WTC11 (cell line): ENCODE measurements around the genes KRBA2 and RCVRN.

- PRO-cap = no peak
These were observed 3.2 kb downstream of the VAMP2 start for GRCh38 chr17:8159347-8160241.

GRCh38 chr17:8161168-8161940 lies 1.4 kb downstream of the VAMP2 start:
- PRO-cap = no peak

DNA sequence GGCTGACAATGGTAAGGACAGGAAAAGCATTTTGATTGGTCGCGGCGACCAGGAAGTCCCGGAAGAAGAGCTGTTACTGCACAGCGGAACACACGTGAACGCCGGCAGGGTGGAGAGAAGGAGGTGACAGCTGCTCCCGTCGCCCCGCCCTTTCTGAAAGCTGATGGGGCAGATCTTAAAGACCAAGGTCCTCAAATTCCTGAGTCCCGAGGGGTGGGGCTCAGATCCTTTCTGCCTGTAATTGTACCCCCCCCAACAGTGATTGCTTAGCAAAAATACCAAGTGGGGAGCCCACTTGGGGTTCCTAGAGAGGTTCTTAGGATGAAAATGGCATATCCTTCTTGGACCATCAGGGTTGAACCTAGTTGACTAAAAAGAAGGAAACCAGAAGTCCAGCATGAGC lies 263 bp upstream of the BORCS6 start:
- PRO-cap = bidirectional peak, plus-strand start at position 91 of the sequence, minus-strand start outside the sequence

GRCh38 chr17:8312189-8312735 lies 2.2 kb downstream of the ARHGEF15 start:
- PRO-cap = no peak

DNA sequence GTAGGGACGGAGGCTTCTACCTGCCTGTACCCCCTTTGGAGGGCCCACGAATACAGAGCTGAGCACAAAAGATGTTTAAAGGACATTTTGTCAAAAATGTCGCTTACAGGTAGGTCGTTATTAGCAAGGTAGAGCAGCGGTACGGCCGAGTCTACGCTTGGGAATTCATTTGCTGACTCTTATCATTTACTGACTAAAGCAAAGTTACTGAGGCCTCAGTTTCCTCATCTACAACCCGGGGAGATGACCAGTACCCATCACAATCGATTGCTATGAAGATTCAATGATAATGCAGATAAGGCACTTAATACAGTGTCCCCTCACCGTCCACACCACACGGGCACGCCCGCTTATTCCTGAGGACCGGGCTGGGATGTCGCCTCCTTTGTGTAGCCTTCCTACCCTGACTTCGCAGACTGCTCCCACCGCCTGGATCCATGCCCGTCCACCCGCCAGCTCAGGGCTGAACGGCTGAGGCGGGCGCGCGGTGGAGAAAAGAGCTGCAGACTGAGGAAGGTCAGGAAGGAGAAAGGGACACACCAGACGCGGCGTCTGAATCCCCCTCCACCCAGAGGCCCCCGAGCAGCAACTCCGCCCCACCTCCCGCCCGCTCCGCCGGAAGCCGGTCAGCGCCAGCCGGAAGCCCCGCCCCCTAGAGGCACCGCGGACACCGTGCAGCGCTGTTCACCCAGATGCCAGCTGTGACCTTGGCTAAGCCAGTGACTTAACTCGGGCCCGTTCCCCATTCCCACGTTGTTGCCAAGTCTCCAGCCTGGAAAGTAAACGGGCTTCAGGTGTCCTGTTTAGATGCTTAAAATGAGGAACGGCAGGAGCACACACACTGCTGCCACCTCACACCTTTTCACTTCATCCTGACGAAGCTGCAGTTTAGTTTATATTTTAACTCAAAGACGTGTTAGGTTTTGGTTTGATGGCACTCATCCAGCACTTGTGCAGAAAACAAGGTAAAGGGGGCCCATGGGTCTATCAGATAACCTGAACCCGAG lies at the start of gene KRBA2:
KRBA2 (minus strand) TSS at position 593 of the 1,007 bp plus-strand sequence.
- PRO-cap = bidirectional peak, plus-strand start at position 691 of the sequence, minus-strand start at position 509 of the sequence

DNA sequence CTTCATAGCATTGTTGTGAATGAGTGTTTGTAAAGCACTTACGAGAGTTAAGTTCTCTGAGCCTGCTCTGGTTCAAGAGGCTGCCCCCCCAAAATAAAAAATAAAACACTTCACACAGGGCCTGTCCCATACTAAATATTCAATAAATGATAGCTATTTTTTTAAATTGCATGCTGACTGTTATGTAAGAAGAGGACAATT lies 15.6 kb upstream of the NDEL1 start:
- PRO-cap = no peak

- PRO-cap = bidirectional peak, plus-strand start at chr17:8435990, minus-strand start at chr17:8435649
These were observed 302 bp upstream of the NDEL1 start for GRCh38 chr17:8435411-8435753.

GRCh38 chr17:8479166-8479677 lies 43.5 kb downstream of the NDEL1 start:
- PRO-cap = no peak

DNA sequence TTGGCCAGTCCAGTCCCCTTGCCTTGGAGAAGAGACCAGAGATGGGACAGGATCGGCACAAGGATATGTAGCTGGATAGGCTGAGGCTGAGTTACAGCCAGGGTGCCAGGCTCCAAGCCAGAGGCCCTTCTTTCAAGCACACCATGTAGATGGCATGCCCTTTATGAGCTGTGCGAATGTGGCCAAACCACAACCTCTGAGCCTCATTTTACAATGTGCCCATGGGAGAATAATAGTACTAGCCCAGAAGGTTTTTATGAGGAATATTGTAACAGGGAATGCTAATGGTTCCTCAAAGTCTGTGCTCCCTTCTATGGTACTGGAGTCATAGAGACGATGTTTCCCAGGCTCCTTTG lies 21.8 kb upstream of the PIK3R6 start:
- PRO-cap = no peak

GRCh38 chr17:8892205-8892788 lies 24.8 kb upstream of the PIK3R6 start:
- PRO-cap = no peak

DNA sequence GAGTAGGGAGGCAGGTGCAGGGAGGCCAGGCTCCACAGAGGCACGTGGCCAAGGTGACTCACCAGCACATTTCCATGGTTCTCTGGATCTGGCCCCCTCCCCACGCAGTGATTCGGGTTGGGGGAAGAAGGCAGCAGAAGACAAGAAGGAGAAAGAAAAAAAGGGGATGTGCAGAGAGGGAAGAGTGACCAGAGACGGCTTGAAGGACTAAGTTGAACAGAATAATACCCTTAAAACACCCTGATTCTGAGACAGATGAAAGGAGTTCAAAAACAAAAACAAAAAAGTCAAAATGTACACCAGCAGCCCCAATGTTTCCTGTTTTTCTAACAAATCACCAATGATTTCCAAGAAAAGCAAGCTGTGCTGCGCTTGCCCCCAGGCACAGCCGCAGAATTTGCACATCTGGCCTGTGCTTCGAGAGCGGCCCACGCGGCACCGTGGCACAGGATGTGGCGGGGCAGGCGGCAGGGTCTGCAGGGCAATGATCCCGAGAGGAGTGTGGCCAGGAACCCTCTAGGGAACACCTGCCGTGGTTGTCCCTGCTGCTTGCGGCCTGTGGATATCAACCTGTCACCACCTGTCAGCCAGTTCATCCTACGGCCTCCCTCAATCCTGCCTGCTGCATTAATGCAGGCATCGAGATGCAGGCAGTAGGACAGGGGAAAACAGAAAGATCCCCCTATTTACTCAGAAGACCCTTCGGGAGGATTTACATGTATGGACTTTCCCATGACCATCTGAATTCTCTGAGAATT lies 24.1 kb downstream of the PIK3R5 start:
- PRO-cap = no peak

GRCh38 chr17:8944519-8945179 lies 20.9 kb downstream of the PIK3R5 start:
- PRO-cap = no peak

GRCh38 chr17:9024317-9024878 lies 3.1 kb downstream of the NTN1 start:
- PRO-cap = no peak

GRCh38 chr17:9158636-9159172 lies 137.4 kb downstream of the NTN1 start:
- PRO-cap = no peak

- PRO-cap = bidirectional peak, plus-strand start at chr17:9240194, minus-strand start at chr17:9240069
These were observed 218.7 kb downstream of the NTN1 start for GRCh38 chr17:9239767-9240618.

GRCh38 chr17:9537268-9537652 lies 38.4 kb downstream of the STX8 start:
- PRO-cap = no peak

DNA sequence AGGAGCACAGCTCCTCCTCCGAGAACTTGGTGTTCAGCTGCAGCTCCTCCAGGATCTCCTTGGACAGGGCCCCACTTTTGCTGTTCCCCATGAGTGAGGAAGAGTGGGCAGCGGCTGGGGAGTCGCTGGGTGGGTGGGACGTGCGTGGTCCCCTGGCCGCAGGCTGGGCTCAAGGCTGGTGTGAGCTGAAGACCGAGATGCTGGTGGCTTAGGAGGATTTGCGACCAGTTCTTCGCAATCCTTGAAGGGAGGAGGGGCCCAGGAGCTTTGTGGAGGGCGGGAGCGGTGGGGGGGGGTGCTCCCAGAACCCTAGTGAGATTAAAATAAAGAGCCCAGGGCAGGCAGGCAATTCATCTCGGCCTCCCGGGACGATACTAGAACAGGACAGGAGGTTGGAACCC lies at the start of gene RCVRN:
RCVRN (minus strand) TSS at position 182 of the 401 bp plus-strand sequence.
- PRO-cap = no peak

DNA sequence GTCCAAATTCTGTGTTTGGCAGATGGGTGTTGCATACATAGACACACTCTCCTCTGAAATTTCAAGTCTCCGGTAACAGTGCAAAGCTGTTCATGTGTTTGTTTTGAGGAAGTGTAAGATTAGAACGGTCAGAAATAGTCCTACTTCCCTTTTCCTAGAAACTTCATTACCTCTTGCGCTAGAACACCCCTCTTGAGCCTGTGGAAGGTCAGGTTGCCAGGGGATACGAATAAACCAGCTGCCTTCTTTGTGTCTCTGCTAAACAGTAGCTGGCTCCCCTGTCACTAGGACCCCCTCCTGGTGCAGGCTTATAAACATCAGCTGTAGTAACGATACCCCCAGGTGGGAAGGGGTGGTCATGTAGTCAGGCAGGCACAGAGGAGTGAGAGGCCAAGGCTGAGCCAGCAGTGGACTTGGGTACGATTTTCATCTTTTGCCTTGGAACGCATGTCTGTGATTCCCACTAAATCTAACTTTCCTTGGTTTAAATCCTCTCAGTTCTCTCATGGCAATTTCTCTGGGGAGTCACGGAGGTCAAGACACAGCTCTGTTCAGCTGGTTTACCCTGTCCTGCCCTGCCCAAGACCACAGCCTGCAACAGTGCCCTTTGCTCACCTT lies 113.5 kb upstream of the RCVRN start:
- PRO-cap = no peak

DNA sequence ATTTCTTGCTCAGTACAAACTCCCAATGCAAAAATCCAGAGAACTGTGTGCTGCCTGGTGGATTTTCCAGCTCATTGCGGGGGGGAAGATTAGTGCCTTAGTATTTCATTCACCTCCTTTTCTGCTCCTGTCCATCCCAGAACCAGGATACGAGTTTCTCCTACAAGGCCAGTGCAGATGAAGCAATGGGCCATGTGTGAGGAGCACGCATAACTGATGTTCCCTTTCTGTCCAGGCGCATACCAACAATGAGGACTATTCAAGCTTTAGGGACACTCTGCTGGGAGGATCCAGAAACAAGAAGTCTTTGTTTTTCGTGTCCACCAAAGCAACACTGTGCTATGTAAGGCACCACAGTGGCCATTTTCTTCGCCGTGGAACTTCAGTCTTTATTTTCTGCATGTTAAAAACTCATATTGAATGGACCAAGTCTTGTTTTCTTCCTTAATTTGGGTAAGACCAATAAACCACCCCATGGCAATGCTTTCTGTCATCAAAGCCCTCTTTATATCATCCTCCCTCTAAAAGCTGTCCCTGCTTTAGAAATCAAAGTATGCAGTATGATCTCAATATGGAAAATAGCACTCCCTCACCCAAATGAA lies 143.9 kb upstream of the RCVRN start:
- PRO-cap = no peak

GRCh38 chr17:10126018-10126331 lies 72.4 kb downstream of the GAS7 start:
- PRO-cap = no peak